ENCODE measurements around the genes LDHA and UEVLD.

DNA sequence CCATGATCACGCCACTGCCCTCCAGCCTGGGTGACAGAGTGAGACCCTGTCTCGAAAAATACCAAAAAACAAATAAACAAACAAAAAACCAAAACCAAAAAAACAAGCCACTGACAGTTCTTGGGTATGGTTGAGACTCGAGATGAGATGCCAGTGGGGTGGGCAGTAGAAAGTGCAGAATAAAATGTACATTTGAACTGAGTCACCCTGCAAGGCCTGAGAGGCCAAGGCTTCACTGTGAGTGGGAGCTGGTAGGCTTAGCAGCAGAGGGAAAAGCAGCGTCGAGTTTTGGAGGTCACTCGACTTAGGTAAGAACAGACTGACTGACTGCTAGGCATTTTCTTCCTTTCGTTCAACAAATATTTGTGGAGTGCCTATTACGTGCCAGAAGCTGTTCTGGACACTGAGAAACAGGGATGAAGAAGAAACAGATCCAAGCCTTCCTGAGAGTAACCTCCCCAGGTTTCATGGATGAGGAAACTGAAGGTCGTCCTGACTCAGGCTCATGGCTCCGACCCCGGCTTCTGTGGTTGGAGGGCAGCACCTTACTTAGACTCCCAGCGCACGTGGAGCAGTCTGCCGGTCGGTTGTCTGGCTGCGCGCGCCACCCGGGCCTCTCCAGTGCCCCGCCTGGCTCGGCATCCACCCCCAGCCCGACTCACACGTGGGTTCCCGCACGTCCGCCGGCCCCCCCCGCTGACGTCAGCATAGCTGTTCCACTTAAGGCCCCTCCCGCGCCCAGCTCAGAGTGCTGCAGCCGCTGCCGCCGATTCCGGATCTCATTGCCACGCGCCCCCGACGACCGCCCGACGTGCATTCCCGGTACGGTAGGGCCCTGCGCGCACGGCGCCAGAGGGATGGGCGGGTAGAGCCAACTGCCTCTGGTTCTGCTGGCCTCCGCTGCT lies at the start of gene LDHA:
TSS of gene LDHA (plus strand) at position 749 of the 905 bp plus-strand sequence.
- PRO-cap, result bidirectional peak, plus-strand start at position 387 of the sequence, minus-strand start at position 321 of the sequence; bidirectional peak, plus-strand start at position 749 of the sequence, minus-strand start at position 618 of the sequence
- RAMPAGE, long total RNA, 2 experiments, result start-site peak on the plus strand in 2 of 2 experiments, centred at positions 762 to 765 of the sequence, 796 to 2,326 reads per replicate

- PRO-cap, result no peak
- RAMPAGE, long total RNA, 2 experiments, result start-site peak on the plus strand in 1 of 2 experiments, at chr11:18402895-18402984 at its widest, 137 reads per replicate
Observed at GRCh38 chr11:18402735-18403202, 8.4 kb downstream of the LDHA start.

GRCh38 chr11:18522221-18523375 lies 4.1 kb downstream of the TSG101 start:
- PRO-cap, result no peak
- RAMPAGE, long total RNA, 2 experiments, result no peak in any of the 2 experiments

- PRO-cap, result bidirectional peak, plus-strand start at chr11:18588801, minus-strand start at chr11:18588717
- RAMPAGE, long total RNA, 2 experiments, result start-site peak on the plus strand in 2 of 2 experiments, at chr11:18588804-18588866 at its widest, 131 reads per replicate; start-site peak on the minus strand in 1 of 2 experiments, at chr11:18588673-18588689 at its widest, 21 reads per replicate
Observed at GRCh38 chr11:18588588-18589569, at the start of gene UEVLD. UEVLD (minus strand) TSS chr11:18588734.

- PRO-cap, result no peak
- RAMPAGE, long total RNA, 2 experiments, result no peak in any of the 2 experiments
Observed at GRCh38 chr11:18633235-18633598, 925 bp downstream of the SPTY2D1 start.

- PRO-cap, result bidirectional peak, plus-strand start at chr11:19196741, minus-strand start at chr11:19196596
- RAMPAGE, long total RNA, 2 experiments, result start-site peak on the plus strand in 1 of 2 experiments, at chr11:19196700-19196775 at its widest, 16 reads per replicate
Observed at GRCh38 chr11:19196403-19196857, 5.4 kb downstream of the CSRP3 start.

DNA sequence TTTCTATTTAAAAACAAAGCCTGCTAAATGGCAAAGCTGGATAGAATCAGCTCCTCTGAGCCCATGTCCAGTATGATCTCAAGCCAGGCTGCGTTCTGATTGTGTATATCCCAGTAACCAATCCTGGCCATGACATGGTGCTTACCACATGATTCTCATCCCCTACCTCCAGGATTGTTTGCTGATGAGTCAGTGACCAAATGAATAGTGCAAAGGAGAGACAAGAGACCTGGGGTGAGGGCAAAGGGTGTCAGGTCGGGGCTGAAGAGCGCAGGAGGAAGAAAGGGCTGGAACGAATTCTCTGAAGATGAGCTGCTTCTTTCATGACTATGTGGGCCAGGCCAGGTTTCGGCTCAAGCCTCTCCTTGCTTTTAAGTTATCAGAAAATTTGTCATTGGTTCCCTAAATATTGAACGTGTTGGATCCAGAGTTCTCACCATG lies 36.7 kb upstream of the E2F8 start:
- PRO-cap, result no peak
- RAMPAGE, long total RNA, 2 experiments, result no peak in any of the 2 experiments

- PRO-cap, result no peak
- RAMPAGE, long total RNA, 2 experiments, result no peak in any of the 2 experiments
Observed at GRCh38 chr11:19401634-19402256, 161.0 kb upstream of the E2F8 start.

- PRO-cap, result bidirectional peak, plus-strand start at chr11:19454172, minus-strand start at chr11:19454029
- RAMPAGE, long total RNA, 2 experiments, result no peak in any of the 2 experiments
Observed at GRCh38 chr11:19453939-19454392, 213.2 kb upstream of the E2F8 start.

DNA sequence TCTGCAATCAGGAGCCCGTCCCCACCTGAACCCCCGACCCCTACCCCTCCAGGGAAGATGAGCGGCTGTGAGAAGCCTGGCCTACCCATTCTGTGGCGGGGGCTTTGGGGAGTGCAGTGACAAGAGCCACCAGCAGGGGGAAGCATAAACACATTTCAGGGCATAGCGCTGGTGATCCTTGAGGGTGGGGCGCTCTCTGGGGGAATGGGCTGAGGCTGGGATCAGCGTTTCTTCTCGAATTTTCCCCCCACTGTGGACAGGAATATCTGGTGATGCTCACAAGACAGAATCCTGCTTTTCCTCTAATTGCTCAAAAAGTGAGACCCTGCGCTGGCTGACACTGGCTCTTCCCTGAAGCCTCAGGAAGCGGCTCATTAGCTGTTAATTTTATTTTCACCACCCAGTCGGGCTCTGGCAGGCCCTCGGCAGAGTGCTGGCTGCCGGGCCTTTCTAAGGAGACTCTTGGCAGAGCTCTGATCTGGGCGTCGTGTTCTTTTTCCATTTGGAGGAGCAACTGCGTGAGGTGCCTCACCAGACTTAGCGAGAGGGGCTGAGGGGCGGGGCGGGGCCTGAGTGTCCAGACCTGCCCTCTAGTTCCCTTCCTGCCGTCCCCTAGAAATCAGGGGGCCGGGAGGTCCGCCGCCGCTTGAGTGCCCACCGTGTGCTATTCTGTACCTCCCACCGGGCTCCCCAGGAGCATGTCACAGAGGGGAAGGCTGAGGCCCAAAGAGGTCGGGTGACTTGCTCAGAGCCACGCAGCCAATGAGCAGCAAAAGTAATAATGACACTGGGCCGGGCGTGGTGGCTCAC lies 148.4 kb upstream of the NAV2 start:
- PRO-cap, result bidirectional peak, plus-strand start at position 531 of the sequence, minus-strand start at position 512 of the sequence; unidirectional peak, minus-strand start at position 703 of the sequence
- RAMPAGE, long total RNA, 2 experiments, result no peak in any of the 2 experiments

DNA sequence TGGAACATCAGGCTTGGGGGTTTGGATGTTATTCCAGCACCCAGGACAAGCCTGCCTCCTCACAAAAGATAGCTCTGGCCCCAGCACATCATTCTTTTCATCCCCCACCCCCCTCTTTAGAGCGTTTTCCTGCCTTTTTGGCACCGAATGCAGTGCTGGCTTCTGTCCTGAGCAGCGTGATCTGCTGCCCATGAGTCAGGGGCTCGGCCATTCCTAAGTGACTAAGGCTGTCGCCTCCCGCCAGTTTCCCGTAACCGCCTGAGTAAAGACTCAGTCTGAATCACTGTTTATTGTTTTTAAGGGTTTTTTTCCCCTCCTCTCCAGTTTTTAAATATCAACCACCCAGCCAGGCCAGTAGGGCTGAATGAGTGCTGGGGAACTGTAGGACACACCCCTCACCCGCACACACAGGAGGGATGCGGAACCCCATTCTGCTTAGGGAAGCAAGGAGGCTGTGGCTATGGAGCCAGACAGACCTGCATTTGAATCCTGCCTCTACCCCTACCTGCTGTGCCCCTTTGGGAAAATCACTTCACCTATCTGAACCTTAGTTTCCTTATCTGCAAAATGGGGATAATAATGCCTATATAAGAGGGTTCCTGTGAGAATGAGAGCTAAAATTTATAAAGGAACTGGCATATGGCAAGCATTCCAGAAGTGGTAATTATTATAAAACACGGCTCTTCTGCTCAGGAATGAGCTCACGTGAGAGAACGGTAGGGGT lies 32.4 kb upstream of the NAV2 start:
- PRO-cap, result bidirectional peak, plus-strand start at position 243 of the sequence, minus-strand start at position 270 of the sequence
- RAMPAGE, long total RNA, 2 experiments, result no peak in any of the 2 experiments

- PRO-cap, result no peak
- RAMPAGE, long total RNA, 2 experiments, result no peak in any of the 2 experiments
Observed at GRCh38 chr11:19739653-19740437, 27.2 kb downstream of the NAV2 start.

DNA sequence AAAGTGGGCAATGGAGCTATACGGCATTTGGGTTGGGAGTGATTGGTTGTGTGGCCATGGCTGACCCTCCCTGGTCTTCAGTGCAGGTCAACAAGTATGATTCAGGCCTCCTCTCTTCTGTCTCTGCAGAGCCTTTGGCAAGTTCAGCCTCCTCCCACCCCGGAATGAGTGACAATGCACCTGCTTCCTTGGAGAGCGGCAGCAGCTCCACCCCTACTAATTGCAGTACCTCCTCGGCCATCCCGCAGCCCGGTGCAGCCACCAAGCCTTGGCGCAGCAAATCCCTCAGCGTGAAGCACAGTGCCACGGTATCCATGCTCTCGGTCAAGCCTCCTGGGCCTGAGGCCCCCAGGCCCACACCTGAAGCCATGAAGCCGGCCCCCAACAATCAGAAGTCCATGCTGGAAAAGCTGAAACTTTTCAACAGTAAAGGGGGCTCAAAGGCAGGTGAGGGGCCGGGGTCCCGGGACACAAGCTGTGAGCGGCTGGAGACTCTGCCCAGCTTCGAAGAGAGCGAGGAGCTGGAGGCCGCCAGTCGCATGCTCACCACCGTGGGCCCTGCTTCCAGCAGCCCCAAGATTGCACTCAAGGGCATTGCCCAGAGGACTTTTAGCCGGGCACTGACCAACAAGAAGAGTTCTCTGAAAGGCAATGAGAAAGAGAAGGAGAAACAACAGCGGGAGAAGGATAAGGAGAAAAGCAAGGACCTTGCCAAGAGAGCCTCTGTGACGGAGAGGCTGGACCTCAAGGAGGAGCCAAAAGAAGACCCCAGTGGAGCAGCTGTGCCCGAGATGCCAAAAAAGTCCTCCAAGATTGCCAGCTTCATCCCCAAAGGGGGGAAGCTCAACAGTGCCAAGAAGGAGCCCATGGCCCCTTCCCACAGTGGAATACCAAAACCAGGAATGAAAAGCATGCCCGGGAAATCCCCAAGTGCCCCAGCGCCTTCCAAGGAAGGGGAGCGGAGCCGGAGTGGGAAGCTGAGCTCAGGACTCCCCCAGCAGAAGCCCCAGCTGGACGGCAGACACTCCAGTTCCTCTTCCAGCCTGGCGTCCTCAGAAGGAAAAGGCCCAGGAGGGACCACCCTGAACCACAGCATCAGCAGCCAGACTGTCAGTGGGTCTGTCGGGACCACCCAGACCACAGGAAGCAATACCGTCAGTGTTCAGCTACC lies 220.8 kb downstream of the NAV2 start:
- PRO-cap, result no peak
- RAMPAGE, long total RNA, 2 experiments, result start-site peak on the plus strand in 1 of 2 experiments, centred at position 562 of the sequence, 55 reads per replicate

DNA sequence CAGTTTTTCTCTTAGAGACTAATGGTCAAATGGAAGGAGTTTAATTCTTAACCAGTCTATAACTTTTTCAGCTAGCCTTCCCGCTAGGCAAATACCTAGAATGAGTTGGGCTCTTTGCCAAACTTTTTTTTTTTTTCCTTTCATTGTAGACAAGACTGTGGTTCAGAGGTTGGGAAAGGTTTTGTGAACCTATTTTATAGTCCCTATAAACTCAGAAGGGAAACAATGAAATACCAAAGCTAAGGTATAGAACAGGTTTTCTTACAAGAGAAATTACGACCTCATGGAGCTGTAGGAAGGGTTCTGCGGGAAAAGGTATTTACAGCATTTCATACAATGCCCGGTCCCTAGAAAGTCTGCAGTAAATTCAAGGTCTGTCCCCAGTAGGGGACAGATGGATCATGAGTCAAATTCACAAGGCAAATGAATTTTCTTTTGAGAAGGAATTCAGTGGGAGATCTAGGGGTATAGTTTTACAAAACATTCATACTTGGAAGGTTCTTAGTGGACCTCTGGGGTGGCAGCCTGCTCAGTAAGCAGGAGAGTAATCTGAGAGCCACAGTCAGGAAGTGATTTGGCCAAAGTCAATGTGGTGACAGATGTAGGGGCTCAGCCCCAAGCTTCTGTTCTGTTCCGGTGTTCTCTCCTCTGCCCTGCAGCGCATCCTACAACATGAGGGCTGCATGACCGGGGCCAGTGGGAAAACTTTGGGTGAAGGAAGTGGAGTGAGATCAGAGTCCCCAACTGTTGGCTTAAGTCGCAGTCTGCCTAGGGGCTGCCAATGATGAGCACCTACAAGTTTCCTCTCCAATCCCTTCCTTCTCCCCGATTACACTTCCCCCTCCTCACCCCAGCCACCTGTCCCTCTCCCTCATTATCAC lies 146.7 kb downstream of the DBX1 start:
- PRO-cap, result no peak
- RAMPAGE, long total RNA, 2 experiments, result no peak in any of the 2 experiments

DNA sequence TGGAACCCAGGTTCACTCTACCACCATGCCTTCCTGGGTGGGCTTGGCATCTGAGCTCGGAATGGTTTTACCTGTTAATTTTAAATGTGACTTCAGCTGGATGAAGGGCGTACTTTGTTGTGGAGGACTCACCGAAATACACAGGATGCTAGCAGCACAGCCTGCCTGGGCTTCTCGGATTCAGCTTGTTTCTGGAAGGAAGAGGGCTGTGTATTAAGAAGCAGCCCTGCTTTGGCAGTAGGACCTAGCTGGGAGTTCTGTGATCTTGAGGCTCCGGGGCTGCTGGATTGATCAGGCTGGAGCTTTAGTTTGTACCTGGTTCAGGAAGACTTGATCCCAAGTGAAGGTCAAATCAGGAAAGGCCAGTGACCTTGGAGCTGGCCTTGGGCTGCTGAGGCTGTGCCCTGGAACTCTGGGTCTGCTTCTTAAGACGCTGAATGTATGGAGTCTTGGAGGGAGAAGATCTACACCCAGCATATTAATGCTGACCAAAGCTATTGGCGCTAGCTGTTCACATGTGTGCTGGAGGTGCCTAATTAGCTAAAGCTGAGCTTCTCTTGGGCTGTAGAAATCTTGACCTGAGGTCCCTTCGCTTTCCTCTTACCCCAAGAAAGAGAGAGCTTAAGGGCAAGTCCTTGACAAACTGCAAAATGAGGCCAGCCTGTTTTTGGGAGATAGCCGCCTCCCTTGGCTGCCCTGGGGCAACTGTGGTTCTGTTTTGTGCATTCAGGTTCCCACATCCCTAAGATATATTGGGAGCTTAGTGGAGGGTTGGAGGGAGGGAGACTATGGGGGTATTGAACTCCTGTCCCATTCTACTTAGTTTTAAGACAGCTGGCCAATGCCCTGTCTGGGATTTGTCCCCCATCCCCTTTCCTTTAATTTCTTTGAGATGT lies 136.0 kb downstream of the DBX1 start:
- PRO-cap, result no peak
- RAMPAGE, long total RNA, 2 experiments, result no peak in any of the 2 experiments

- PRO-cap, result unidirectional peak, minus-strand start at chr11:20042433
- RAMPAGE, long total RNA, 2 experiments, result no peak in any of the 2 experiments
Observed at GRCh38 chr11:20042197-20042886, 117.9 kb downstream of the DBX1 start.

DNA sequence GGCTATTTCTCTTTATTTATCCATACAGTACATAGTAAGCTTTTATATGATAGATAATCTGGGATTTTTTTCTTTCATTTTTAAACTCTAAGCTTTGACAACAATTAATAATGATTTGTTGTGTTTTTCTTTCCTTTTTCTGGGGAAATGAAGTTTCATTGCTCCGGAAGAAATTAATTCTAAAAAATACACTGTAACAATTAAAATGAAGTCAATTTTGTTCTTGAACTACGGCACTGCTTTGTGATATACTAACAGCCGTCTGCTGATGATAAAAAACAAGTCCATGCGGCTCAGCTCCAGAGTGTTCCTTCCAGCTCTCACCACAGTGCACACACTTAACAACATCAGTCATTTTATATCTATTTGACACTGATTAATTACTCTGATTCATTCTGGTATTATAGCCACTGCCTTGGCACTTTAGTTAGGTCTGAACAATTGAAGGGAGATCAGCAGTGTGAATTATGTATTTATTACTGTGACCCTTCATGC lies 97.5 kb upstream of the SLC6A5 start:
- PRO-cap, result no peak
- RAMPAGE, long total RNA, 2 experiments, result no peak in any of the 2 experiments

- PRO-cap, result no peak
- RAMPAGE, long total RNA, 2 experiments, result no peak in any of the 2 experiments
Observed at GRCh38 chr11:21752643-21753656, 439.9 kb upstream of the ANO5 start.

DNA sequence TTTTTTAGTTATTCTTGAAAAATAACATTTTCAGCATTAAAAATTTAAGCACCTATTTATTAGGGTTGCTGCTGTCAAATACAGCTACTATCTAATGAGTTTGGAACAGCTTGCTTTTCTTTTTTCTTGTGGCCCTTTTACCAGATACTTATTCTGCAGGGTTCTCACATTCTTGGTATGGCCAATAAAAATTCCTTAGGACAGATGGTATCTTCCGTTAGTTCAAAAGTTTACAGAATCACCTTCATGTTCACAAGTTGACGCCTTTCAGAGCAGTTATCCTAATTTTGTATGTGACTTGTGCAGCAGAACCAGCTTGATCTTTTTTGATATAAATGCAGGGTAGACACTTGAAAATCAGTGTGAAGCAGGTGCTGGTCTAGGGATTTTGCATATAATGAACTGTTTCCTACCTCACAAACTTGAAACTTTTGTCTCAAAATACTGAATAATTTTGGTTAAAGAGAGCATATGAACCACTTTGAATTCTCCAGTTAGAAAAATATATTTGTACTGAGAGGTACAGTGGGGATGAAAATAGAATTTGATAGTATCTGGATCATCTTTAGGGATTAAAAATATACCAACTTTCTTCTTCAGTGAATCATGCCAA lies 13.7 kb downstream of the GAS2 start:
- PRO-cap, result no peak
- RAMPAGE, long total RNA, 2 experiments, result no peak in any of the 2 experiments

GRCh38 chr11:22785268-22785467 lies 44.4 kb downstream of the SVIP start:
- PRO-cap, result no peak
- RAMPAGE, long total RNA, 2 experiments, result no peak in any of the 2 experiments

Measured in right atrium auricular region (tissue), 2 donors.